Neuron (in vitro differentiated cells): ENCODE results near the genes HAPLN2, PEAR1, ETV3L and FCRL4.

GRCh38 chr1:156479445-156479910 is 21.1 kb downstream of the MEF2D start:
- PRO-cap, result no peak

GRCh38 chr1:156487626-156488392 is 12.8 kb downstream of the MEF2D start:
- PRO-cap, result no peak

DNA sequence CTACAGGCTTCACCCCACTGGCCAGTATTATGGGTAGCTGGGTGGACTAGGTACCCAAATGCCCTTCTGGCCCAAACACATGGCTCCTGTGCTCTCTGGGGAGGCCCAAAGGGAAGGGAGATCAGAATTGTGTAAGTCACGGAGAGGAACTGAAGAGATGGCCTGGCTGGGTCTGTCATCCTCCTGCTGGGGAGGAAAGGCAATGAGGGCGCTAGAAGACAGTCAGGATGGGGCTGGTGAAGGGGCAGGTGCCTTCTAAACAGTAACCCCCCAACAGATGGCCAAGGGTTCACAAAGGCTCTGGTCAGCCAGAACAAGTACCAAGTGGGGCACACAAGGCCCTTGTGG is 9.4 kb downstream of the MEF2D start:
- PRO-cap, result bidirectional peak, plus-strand start at position 221 of the sequence, minus-strand start at position 151 of the sequence

GRCh38 chr1:156562472-156563708 is 9.5 kb downstream of the IQGAP3 start:
- PRO-cap, result no peak

GRCh38 chr1:156594862-156596135 is 3.7 kb downstream of the NAXE start:
- PRO-cap, result no peak

- PRO-cap, result no peak
These were observed at the start of gene HAPLN2 for GRCh38 chr1:156619248-156619707. Gene HAPLN2 (plus strand): TSS chr1:156619415.

DNA sequence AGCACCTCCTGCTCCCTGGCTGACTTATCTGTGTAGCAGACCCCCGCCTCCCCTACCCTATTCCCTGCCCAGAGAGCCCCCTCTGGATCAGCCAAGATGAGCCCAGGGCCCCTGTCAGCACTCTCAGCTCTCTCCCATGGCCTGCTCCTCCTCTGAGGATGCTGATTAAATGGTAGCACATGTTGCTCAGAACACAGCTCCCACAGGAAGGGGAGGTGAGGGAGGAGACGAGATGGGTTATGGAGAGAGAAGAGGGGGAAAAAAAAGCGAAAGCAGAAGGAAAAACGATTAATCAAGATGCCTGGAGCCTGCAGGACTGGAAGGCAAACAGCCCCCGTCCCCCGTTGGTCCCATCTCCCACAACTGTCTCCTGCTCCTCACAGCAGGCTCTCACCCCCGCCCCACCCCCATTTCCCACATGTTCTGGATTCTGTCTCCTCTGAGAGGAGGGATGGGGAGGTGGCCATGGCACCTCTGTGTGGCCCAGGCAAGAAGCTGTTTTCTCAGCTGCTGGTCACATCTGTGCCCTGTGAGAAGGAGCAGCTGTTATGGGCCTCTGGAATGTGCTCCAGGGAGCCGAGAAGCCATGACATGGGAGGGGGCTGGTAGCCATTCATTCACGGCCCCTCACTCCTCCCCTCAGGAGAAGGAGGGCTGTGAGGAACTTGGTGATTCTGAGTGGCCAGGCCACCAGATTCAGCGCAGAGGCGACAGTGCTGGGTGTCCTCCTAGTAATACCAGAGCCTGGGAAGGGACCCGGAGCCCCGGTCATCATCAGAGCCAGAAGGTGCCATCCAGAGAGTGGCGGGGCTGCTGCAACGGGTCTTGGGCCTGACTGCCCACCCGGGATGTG is 1.6 kb downstream of the NES start:
- PRO-cap, result bidirectional peak, plus-strand start at position 291 of the sequence, minus-strand start at position 154 of the sequence; bidirectional peak, plus-strand start at position 693 of the sequence, minus-strand start at position 357 of the sequence

DNA sequence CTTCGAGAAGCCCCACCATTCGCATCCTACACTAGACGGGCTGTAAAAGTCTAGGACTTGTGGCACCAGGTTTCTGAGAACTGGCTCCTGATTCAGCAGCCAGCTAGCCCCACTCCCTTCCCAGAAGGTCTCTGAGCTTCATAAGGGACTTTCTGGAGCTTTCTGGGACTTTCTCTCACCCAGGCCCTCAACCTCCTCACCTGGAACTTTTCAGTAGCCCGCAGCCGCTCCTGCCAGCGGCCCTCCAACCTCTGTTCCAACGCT is 993 bp downstream of the NES start:
- PRO-cap, result no peak

DNA sequence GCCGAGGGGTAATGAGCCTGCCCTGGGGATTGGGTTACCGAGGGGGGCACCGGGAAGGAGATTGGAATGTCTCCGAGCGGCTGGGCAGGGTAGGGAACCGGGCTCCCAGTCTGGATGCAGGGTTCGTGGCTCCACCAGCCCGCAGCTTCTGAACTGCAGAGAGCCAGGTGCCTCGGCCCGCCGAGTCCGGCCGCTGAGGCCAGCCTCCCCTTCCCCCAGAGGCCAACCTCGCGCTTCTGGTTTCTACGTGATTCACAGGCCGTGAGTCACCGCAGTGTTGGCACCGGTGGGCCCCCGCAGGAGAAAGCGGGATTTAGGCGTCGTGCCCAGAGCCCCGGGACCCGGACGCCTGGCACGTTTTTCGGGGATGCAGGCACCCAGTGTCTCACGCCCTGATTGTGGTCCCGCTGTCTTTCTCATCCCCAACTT is 475 bp downstream of the CRABP2 start:
- PRO-cap, result no peak

DNA sequence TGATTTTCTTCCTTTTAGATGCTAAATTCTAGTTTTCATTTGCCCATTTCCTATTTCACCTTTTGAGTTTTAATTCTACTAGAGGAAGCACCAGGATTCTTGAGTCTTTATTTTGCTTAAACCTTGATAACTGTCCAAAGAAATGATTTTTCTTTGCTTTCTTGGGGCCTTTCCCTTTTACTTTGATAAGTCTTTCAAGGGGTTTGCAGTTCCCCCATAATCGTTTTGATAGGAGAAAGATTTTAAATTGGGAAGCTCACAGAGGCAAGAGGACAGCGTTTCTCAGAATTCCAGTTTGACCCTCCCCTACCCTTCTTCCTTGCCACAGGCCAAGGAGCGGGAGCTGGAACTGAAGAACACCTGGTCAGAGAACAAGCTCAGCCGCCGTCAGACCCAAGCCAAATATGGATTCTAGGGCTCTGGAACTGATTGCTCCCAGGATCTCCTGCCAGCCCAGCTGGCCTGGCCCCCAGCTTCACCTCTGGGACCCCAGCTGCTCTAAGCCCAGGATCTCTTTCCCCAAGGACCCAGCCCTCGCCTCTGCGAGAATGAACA is 16.5 kb downstream of the SH2D2A start:
- PRO-cap, result no peak

- PRO-cap, result bidirectional peak, plus-strand start at chr1:156860117, minus-strand start at chr1:156860159; bidirectional peak, plus-strand start at chr1:156860318, minus-strand start at chr1:156860243
These were observed 660 bp upstream of the NTRK1 start for GRCh38 chr1:156859954-156860456.

DNA sequence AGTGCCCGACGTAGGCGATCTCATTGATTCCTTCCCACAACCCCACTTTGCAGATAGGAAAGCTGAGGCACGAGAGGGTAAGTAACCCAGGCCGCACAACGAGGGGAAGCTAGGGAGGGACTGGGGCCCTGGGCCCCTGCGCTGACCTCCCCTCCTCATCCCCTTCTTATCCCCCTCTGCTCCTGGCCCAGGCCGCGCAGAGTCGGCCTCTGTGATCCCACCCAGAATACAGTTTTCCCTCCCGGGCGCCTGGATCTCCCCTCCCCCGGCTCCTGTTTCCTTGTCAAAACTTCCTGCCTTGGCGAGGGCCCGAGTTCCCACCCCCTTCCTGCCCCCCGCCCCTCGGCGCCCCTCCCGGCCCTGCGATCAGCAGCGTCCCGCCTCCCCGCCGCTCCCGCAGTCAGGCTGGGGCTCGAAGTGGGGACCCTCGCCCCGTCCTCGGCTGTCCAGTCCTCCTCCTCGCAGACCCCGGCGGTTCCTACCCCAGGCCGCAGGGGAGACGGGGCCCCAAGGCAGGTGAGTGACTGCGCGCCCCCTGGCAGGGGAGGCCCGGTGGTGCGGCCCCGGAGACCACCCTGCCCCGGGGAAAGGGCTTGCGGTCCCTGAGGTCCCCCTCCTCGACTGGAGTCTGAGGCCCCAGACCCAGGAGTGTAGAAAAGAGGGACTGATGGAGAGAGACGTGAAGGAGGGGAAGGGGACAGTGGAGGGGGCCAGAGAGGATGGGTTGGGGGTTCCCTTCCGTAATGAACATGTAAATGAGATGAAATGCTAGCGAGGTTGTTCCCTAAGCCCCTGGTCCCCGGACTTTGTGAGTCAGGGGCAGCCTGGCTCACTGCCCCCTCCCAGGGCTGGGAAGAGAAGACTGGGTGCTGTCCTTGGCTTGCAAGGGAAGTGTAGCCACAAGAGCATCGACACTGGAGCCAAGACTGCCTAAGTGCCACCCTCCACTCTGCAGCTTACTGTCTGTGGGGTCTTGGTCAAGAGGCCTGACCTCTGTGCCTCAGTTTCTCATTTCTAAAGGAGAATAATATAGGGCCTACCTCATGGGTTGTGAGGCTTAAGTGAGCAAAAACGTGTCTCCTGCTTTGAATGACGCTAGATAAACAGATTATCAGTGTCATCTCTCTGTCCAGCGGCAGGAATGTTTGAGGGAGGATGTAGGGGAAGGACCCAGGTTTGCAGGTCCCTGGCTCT is at the start of gene PEAR1:
PEAR1 (plus strand) TSS at position 397 of the 1,194 bp plus-strand sequence.
- PRO-cap, result no peak

- PRO-cap, result no peak
These were observed at the start of gene ETV3L for GRCh38 chr1:157099664-157100057. Gene ETV3L (minus strand): TSS chr1:157099808.

DNA sequence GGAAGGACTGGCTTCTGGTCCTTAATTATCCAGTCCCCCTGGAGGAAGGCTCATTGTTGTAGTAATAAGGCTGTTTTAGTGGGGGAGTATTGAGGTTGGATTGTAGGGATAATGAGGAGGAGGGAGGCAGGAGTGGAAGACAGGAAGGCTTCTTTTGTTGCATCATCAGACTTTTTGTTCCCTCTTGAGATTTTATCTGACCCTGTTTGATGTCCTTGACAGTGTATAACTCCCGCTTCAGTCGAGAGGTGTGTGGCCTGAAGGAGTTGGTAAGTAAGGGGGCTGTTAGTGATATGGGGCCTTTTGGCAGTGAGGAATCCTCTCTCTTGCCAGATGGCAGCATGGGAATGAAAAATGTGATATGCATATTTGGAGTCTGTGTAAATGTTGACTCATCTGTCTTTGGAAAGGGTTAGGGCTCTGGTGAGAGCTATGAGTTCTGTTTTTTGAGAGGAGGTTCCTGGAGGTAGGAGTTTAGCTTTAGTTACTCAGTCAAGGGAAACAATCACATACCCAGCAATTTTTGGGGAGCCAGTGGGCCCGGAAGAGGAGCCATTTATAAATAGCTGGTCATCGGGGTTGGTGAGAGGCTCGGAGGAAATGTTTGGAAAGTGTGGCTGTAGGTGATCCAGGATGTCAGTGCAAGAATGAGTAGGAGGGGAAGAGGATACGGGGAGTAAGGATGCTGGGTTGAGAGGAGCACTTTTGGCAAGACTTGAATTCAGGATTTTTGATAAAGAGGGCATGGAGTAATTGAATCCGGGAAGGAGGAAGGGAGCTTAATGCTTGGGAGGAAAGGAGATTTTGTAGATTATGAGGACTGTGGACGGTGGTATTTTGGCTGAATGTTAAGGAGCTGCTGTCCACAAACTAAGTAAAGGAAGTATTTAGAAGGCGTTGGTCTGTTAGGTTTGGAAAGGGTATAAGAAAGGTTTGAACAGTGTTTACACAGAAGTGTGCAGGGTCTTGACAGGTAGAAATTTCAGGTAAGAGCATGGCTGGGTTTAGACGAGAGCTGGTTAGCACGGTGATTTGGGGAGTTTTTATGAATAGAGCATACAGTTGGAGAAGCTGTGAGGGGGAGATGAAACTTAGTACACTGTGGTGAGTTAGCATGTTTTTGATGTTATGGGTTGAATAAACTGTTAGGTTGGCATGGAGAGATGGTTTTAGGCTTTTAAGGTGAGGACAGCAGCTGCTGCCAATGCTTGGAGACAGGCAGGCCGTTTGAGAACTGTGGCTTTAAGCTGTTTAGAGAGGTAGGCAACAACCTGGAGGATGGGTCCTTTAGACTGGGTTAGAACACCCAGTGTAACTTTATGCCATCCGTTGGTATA is 136.9 kb upstream of the ETV3 start:
- PRO-cap, result no peak

- PRO-cap, result no peak
These were observed 113.0 kb downstream of the FCRL5 start for GRCh38 chr1:157439240-157439730.

GRCh38 chr1:157597965-157598164 is at the start of gene FCRL4:
Gene FCRL4 (minus strand): TSS chr1:157598085.
- PRO-cap, result no peak

- PRO-cap, result no peak
These were observed 9.3 kb upstream of the FCRL3 start for GRCh38 chr1:157709744-157710334.

DNA sequence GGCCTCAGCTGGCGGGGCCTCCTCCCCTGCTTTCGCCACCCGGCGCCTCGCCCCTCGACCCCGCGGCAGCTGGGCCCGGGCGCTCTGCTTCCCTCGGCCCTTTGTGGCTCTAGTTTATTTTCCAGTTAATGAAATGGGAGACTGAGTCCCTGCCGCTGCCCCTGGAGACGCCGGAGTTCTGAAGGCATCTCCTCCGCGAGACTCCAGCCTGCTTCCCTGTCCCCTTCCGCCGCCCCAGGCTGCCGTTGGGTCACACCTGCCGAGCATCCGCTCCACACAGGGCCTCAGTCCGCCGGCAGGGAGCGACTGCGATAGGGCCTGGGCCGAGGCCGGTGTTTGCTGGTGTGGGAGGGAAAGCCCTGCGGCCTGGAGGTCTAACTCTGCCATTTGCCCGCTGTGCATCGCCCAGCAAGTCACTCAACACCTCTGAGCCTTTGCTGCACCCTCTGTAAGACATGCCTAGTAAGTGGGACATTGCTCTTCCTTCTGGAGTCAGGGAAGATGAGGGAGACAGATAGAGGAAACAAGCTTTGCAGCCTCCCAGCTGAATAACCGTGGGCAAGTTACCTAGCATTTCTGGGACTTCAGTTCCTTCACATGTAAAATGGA is 14.4 kb upstream of the KIRREL1 start:
- PRO-cap, result unidirectional peak, minus-strand start at position 241 of the sequence; unidirectional peak, minus-strand start at position 310 of the sequence

GRCh38 chr1:157996368-157996866 is 3.0 kb downstream of the KIRREL1 start:
- PRO-cap, result no peak

DNA sequence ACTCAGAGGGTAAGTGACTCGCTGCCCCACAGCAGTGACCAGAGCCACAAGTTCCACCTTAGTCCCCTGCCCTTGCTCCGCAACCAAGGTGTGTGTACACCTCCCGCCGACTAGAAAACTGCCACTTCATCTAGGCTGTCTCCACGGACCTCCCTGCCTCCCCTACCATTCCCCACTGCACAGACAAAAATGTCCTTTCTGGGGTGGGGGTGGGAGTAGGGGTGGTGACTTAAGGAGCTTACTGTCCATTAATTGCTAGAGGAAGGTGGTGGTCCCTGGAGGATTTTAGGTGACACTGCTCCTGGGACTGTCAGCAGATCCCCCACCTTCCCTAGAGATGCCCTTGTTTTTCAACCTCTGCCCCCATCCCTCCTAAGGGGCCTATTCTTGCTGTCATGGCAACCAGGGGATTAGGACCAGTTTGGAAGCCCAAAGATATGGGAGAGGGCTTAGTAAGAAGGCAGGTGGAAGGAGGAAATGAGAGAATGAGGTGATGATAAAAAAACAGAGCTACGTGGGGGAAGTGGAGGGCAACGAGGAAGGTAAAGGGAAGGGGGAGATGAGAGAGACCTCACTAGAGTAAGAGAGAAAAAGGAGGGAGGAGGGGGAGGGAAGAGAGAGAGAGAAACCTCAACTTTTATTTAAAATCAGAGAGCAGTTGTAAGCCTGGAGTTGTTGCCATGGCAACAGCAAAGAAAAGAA is 20.3 kb downstream of the KIRREL1 start:
- PRO-cap, result no peak